ENCODE measurements around the genes KHK, CAD, SLC30A3, DNAJC5G and PPM1G.

GRCh38 chr2:26691209-26691767 lies 1.2 kb upstream of the KCNK3 start:
- RRBS: no CpG with 5 or more reads among the region's 5 CpGs

DNA sequence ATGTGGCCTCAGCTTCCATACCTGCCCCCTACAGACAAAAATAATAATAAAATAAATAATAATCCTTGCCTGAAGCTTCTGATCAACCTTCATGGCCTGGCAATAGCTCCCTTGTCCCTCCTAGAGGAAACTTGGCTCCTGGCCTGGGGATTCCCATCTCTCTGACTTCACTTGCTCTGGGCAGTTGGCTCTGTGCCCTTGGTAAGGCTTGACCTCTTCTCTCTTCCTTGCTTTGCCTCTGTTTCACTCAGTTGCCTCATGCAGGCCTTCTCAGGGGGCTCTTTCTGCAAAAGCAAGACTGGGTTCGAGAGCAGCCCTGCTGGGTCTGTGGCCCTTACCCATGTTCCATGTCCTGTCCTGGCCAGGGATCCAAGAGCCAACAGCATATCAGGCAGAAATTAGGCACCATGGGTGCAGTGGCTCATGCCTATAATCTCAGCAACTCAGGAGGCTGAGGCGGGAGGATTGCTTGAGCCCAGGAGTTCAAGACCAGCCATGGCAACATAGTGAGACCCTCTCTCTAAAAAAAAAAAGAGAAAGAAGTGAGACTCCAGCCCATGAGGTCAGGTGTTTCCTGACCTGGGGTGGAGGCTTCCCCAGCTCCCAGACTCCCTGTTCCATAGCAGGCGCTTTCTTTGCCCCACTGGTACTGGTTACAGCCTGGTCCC lies 7.3 kb downstream of the SLC35F6 start:
- RRBS: no CpG with 5 or more reads among the region's 3 CpGs

DNA sequence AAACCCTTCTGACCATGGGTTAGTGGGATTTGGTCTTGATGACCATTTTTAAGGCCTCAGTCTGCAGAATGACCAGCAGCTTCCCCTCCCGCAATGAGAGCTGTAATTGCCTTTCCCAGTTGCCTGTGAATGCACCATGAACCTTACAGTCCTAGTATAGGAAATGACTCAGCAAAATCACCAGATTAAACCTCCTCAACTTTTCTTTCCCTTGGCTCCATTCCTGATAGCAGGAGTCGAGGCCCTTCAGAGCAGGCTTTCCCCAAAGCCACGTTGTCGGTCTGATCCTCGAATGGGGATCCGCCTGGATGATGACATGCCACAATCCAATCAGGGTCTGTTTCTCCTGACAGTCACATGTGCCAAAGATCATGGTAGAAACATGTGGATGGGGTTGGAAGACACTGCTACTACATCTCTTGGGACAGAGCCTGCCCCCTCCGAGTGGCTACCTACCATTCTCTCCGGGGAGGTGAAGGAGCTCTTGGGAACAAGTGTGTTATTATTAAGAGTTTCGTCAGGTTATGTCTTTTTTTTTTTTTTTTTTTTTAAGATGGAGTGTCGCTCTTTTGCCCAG lies 16.8 kb upstream of the TMEM214 start:
- RRBS: no CpG with 5 or more reads among the region's 10 CpGs

DNA sequence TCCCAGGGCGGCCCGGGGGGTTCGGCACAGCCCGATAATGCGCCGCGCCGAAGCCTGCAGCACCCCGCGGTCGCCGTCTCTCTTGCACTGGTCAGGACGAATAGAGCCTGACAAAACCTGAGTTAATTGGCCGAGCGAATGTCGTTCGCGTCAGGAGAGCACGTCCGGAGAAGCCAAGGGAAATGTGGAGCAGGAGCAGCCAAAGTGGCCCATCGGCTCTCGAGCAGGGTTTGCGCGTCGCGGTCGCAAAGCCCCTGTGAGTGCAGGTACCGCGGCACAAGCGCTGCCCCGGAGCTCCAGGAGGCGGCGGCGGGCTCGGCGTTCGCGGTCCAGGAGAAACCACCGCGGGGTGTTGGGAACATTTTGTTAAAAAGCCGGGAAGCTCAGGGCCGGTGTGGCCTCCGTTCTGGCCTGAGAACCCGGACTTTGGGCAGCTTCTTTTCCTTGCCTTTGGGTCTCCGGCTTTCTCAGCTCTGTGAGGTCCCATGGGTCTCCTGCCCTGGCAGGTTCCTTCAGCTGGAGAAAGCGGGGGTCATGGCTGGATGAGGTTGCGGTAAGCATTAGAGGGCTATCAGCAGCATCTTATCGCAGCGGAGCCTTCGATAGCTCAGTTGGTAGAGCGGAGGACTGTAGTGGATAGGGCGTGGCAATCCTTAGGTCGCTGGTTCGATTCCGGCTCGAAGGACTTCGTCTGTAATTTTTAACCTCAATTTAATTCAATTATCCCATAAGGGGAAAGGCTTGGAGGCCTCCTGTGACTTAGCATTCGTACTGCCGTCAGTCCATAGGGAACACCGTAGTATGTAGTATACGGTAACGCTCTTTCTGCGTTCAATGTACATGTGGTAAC lies 1.1 kb upstream of the AGBL5 start:
- RRBS: under 1% methylated on average over 11 of the region's 63 CpGs

- RRBS: 2% methylated on average over 11 of the region's 37 CpGs
Measured at GRCh38 chr2:27071969-27072813, 737 bp upstream of the OST4 start.

DNA sequence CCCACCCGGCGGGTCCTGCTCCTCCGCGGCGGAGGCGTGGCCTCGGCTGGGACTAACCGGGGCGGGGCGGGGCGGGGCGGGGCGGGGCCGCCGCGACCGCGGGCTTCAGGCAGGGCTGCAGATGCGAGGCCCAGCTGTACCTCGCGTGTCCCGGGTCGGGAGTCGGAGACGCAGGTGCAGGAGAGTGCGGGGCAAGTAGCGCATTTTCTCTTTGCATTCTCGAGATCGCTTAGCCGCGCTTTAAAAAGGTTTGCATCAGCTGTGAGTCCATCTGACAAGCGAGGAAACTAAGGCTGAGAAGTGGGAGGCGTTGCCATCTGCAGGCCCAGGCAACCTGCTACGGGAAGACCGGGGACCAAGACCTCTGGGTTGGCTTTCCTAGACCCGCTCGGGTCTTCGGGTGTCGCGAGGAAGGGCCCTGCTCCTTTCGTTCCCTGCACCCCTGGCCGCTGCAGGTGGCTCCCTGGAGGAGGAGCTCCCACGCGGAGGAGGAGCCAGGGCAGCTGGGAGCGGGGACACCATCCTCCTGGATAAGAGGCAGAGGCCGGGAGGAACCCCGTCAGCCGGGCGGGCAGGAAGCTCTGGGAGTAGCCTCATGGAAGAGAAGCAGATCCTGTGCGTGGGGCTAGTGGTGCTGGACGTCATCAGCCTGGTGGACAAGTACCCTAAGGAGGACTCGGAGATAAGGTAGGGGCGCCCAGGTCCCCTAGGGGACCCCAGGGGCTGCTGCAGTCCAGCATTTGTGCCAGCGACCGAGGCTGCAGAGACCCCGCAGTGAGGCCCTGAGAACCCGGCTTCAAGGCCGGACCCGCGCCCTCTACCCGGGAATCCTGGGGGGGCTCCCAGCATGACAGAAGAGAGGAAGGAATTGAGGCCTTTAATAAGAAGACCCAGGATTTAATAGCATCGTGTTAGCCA lies at the start of gene KHK:
Gene KHK (plus strand): TSS at position 108 of the 918 bp plus-strand sequence.
- RRBS: under 1% methylated on average over 12 of the region's 62 CpGs

GRCh38 chr2:27096213-27096801 lies 9.7 kb downstream of the KHK start:
- RRBS: no CpG with 5 or more reads among the region's 9 CpGs

GRCh38 chr2:27127820-27129069 lies 4.6 kb downstream of the ABHD1 start:
- RRBS: no CpG with 5 or more reads among the region's 15 CpGs

DNA sequence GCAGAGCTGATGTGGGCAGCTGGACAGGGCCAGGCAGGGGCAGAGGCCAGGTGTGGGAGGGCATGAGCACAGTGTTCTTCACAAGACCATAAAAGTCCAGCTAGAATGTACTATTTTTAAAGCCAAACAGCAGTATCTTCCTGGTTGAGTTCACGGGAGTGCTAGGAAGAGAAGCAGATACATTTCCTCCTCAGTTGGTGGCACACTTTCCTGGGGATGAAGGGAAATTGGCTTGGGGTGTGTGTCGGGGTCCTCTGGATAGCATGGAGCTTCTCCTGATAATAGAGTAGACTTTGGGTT lies 5.8 kb downstream of the TCF23 start:
- RRBS: no CpG with 5 or more reads among the region's 2 CpGs

DNA sequence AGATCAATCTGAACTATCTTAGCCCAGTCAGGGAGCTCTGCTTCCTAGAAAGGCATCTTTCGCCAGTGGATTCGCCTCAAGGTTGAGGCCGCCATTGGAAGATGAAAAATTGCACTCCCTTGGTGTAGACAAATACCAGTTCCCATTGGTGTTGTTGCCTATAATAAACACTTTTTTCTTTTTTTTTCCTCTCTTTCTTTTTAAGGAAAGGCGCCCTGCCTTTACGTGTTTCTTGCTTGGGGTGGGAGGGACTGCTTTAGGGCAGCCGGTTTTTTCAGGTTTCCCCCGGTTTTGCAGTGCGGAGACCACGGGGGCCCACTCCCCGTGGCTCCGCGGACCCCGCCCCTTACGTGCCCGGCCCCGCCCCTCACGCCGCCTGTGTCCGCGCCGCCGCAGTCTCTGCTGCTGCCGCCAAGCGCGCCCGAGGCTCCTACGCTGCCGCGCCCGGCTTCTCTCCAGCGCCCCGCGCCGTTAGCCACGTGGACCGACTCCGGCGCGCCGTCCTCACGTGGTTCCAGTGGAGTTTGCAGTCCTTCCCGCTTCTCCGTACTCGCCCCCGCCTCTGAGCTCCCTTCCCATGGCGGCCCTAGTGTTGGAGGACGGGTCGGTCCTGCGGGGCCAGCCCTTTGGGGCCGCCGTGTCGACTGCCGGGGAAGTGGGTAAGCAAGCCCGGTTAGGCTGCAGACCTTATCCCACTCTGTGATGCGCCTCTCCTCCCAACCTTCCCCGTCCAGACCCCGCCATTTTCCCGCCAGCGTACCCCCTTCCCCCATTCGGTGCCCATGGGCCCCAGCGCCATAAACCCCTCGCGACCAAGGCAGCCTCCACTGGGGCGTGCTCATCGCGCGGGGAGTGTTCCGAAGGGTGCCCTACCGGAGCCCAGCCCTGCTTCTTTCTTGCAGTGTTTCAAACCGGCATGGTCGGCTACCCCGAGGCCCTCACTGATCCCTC lies at the start of gene CAD:
Gene CAD (plus strand): TSS at position 395 of the 951 bp plus-strand sequence.
- RRBS: 1% methylated on average over 29 of the region's 72 CpGs

DNA sequence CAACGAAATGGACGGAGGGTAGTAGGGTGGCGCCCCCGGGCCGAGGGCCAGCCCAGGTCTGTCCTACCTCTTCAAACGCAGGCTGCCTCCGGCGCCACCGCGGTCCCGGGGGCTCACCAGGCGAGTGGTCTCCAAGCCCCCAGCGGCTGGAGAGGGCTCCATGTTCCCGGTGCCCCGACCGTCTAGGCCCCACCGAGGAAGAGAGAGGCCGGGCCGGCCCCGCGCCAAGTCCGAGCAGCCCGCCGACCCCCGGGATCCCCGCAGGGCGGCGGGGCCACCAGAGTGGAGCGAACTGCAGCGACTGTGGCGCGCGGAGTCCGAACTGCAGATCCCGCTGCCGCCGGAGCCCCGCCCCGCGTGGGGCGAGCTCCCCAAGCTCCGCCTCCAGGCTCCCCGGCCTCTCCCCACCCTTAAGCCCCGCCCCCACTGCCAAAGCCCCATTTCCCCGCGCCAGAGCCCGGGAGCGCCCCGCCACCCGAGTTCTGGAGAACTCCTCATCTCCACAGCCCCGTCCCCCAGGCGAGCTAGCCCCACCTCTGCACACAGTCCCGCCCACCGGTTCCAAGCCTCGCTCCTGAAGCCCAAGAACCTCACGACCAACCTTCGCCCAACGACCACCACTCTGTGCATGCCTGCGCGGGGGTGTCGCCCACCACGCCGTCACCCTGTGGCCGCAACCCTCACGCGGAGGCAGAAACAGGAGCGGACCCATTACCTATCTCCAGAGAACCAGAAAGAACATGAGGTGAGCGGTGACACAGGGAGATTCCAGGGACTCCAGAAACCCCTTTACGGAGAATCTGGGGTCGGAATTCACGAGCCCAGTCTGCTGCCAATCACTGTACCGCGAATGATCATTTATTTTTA lies at the start of gene SLC30A3:
Gene SLC30A3 (minus strand): TSS at position 303 of the 867 bp plus-strand sequence.
- RRBS: under 1% methylated on average over 42 of the region's 73 CpGs

GRCh38 chr2:27274920-27275595 lies at the start of gene DNAJC5G:
TSS of gene DNAJC5G (plus strand) at chr2:27275433.
- RRBS: 70% methylated on average over 7 of the region's 28 CpGs

DNA sequence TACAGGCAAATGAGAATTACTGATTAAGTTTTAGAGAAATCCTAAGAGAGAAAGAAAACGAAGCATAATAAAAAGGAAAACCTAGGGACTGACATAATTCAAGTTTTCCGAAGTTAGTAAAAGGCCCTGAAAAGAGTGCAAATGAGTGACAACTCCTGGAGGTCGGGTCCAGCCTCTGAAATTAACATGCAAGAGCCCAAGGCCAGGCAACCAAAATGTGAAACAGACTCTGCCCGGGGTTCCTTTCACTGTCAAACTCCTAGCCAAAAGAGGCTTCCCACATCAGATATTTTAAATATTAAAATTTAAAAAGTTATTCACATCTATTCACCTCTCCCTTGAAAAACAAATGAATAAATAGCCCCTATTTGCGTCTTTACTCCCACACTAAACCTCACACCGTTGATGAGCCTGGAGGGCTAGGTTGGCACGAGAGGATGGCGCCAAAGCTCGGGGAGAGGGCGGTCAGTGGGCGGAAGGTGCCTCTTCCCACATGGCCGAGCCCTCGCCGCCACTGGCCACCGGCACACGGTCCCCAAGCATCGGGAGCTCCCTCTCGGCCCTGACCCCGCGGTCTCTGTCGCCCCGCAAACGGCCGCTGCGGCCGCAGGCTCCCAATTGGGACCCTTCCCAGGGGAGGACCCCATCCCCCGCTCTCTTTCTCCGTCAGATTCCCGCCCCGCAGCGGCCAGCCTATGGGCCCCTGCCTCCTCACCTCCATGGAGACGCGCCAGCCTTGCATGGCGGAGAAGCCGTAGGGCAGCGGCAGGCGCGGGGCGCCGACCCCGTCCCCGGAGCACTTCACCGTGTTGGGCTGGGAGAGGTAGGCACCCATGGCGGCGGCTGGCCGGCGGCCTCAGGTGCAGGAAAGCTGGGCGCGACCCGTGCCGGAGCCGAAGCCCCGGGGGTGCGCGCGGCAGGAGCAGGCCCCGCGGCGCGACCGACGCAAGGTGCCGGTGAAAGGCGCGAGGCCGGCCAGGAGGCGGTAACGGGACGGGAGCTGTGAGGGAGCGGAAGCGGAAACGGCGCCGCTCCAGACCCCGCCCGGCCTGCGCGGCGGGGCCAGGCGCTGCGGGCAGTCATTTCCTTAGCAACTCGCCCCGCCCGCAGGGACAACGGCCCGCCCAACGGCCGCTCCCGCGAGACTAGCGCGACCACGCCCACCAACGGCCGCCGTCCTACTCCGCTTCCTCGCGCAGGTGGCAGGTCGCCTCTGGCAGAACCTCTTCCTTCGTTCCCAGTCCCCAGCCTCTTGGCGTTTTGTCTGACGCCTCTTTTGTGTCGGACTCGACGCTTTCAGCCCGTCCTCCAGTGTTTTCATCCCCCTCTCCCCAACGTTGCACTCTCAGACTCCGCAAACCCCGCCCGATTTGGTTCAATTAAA lies at the start of gene PPM1G:
Gene PPM1G (minus strand): TSS at position 1,004 of the 1,384 bp plus-strand sequence.
- RRBS: under 1% methylated on average over 32 of the region's 111 CpGs

- RRBS: 83% methylated on average over 7 of the region's 27 CpGs
Measured at GRCh38 chr2:27493918-27494655, 913 bp downstream of the FNDC4 start.

DNA sequence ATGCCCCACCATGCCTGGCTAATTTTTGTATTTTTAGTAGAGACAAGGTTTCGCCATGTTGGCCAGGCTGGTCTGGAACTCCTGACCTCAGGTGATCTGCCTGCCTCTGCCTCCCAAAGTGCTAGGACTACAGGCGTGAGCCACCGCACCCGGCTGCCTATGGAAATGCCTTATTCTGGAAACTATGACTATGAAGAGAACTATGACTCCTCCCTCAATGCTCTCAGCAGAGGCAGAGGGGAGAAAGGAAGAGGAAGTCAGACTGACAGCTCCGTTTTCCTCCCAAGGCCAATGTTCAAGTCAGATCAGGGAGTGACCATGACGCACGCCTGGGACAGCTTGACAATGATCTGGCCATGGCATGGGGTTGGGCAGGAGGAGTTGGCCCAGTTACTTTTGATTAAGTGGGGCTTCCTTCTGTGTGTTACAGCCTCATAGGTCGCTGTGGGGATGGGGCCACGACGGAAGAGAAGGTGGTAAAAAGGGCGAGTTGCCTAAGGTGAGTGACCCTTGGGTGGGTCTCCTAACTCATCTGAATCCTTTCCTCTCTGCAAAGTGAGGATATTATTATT lies 44.2 kb upstream of the MRPL33 start:
- RRBS: no CpG with 5 or more reads among the region's 11 CpGs

- RRBS: under 1% methylated on average over 23 of the region's 53 CpGs
Measured at GRCh38 chr2:27734990-27735984, 36.2 kb upstream of the MRPL33 start.

- RRBS: no CpG with 5 or more reads among the region's 24 CpGs
Measured at GRCh38 chr2:27765752-27766587, 5.5 kb upstream of the MRPL33 start.

DNA sequence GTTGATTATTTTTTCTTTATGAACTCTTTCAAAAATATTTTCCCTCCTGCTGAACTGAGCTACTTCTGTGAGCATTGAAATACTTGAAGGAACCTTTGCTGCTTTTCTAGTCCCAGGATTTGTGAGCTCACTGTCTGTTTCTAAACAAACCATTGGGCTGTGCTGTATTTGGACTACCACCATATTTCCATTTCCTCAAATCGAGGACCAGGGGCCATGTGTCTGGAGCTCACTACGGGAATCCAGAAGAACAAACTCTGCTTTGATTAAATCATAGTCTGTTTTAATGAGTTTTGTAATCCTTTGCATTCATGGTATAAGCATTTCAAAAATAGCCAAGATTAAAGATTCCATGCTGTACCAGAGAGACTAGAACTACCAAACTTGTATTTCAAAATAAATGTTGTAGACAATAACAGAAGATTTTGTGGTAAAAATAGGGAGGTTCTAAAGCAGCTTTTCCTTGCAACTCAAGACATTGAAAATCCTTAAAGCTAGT lies 1.4 kb downstream of the MRPL33 start:
- RRBS: no CpG with 5 or more reads among the region's 2 CpGs

DNA sequence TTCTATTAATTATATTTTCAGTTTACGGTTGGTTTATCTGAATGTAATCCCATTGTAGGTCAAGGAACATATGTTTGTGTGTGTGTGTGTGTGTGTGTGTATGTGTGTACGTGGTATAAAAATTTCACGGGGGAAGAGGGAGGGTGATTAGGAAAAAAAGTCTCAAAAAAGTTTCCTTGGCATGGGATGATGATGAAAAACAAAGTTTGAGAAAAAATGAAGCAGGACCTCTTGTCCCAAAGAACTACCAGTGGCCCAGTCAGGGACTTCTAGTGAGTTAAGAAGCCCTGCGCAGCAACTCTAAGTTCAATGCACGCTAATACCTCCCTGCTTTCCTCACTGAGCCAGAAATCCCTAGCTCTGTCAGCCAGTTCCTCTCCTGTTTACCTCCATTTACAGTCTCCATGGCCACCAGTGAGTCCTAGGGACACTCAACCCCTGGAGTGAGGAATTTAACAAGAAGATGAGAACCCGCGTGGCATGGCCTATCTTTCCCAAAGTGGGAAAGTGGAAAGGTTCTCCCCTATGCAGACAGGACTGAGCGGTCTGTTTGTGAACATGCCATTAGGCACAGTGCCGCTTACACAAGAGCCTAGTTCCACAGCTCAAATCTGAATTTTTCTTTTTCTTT lies 31.0 kb downstream of the MRPL33 start:
- RRBS: no CpG with 5 or more reads among the region's 9 CpGs

- RRBS: no CpG with 5 or more reads among the region's 19 CpGs
Measured at GRCh38 chr2:27890919-27891437, 449 bp downstream of the BABAM2 start.